Body of pancreas (tissue), 2 donors: ENCODE measurements around a stretch of chr7.

GRCh38 chr7:5332364-5333084 is 49.8 kb downstream of the SLC29A4 start:
- PRO-cap: no peak
- RAMPAGE, long total RNA, 2 experiments: no peak in any of the 2 experiments

- PRO-cap: no peak
- RAMPAGE, long total RNA, 2 experiments: start-site peak on the minus strand in 1 of 2 experiments, at chr7:5362022-5362029 at its widest, 23 reads per replicate
Observed at GRCh38 chr7:5361713-5362305, 61.8 kb downstream of the TNRC18 start.

- PRO-cap: no peak
- RAMPAGE, long total RNA, 2 experiments: start-site peak on the minus strand in 1 of 2 experiments, at chr7:5362715-5362831 at its widest, 43 reads per replicate
Observed at GRCh38 chr7:5362662-5363085, 61.0 kb downstream of the TNRC18 start.

GRCh38 chr7:5420398-5421406 is 2.9 kb downstream of the TNRC18 start:
- PRO-cap: unidirectional peak, plus-strand start at chr7:5421191
- RAMPAGE, long total RNA, 2 experiments: no peak in any of the 2 experiments

DNA sequence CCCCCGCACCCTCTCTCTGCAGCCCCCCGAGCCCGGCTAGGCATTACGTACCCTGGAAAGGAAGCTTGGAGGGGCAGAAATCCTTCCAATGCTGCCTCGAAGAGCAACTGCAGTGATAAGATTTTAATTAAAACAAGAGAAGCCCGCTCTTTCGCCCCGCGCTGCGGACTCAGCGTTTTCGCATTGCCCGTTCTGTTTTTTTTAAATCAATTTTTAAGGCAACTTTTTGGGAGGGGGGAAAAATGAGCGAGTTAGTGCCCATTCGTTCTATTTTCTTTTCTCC is 1.5 kb upstream of the TNRC18 start:
- PRO-cap: no peak
- RAMPAGE, long total RNA, 2 experiments: no peak in any of the 2 experiments

- PRO-cap: unidirectional peak, minus-strand start at chr7:5528841
- RAMPAGE, long total RNA, 2 experiments: no peak in any of the 2 experiments
Observed at GRCh38 chr7:5528798-5528927, 1.7 kb downstream of the ACTB start.

GRCh38 chr7:5552565-5553131 is 22.2 kb upstream of the ACTB start:
- PRO-cap: no peak
- RAMPAGE, long total RNA, 2 experiments: no peak in any of the 2 experiments

DNA sequence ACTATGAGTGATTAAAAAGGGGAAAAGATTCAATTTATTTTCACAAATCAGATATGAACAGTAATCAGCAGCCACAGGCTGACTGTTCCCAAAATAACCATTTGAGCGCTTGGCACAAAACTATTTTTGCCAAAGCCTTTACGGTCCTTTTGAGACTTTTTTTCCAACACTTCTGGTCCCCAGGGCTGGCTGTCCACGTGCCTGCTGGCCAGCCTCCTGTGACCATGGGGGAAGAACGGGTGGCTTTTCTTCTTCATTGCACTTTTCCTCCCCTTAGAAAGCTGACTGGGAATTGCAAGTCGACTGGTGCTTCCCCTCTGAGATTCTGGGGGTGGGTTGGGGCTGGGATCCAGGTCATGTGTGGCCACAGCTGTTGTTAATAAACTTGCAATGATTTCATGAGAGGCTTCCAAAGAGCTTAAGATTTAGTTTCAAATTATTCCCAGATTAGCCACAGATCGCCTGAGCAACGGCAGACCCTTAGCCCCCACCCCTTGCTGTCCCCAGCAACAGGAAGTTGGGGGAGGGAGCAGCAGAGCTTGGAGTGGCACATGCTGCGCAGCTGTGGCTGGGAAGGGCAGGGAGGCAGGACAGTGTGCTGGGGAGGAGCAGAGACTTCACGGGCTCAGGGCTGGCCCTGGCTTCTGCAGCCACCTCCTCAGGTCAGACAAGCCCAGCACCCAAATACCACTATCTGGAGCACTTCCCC is 41.5 kb downstream of the FSCN1 start:
- PRO-cap: no peak
- RAMPAGE, long total RNA, 2 experiments: no peak in any of the 2 experiments

GRCh38 chr7:6160045-6160707 is 55.4 kb downstream of the USP42 start:
- PRO-cap: no peak
- RAMPAGE, long total RNA, 2 experiments: no peak in any of the 2 experiments

- PRO-cap: no peak
- RAMPAGE, long total RNA, 2 experiments: no peak in any of the 2 experiments
Observed at GRCh38 chr7:6228891-6229379, 43.5 kb downstream of the CYTH3 start.

DNA sequence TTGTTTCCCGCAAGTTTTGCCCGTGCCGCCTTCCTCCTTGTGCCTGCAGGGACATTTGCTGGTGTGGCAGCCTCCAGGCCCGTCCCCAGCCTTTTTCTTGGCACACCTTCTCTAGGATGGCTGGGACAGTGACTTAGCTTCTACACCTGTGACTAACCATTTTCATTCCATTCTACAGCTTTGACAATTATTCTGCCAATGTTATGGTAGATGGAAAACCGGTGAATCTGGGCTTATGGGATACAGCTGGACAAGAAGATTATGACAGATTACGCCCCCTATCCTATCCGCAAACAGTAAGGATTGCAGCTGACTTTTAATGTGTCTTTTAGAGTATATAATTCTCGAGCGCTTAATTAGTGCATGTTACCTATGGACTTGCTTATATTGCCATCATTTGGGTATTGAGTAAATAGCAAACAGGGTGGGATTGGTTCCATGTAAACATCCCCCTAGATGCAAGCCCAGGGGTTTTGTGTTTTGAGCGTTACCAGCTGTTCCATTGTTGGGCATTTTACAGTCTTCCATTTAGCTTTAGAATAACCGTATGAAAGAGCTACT is 17.5 kb downstream of the RAC1 start:
- PRO-cap: no peak
- RAMPAGE, long total RNA, 2 experiments: no peak in any of the 2 experiments

GRCh38 chr7:6397990-6398522 is 23.7 kb downstream of the RAC1 start:
- PRO-cap: no peak
- RAMPAGE, long total RNA, 2 experiments: no peak in any of the 2 experiments

DNA sequence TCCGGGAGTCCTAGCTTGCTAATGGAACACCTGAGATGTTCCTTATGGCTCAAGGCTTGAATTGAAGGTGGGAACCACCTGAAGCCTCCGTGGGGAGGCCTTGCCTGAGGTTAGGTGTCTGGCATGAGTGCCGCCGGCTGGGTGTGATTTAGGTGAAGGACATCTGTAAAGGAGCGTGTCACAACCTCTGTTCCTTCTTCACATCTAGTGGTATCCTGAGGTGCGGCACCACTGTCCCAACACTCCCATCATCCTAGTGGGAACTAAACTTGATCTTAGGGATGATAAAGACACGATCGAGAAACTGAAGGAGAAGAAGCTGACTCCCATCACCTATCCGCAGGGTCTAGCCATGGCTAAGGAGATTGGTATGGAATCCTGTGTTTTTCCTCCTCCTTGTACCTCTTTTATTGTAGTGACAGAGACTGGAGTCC is 27.4 kb downstream of the RAC1 start:
- PRO-cap: no peak
- RAMPAGE, long total RNA, 2 experiments: start-site peak on the plus strand in 1 of 2 experiments, centred at position 281 of the sequence, 18 reads per replicate

DNA sequence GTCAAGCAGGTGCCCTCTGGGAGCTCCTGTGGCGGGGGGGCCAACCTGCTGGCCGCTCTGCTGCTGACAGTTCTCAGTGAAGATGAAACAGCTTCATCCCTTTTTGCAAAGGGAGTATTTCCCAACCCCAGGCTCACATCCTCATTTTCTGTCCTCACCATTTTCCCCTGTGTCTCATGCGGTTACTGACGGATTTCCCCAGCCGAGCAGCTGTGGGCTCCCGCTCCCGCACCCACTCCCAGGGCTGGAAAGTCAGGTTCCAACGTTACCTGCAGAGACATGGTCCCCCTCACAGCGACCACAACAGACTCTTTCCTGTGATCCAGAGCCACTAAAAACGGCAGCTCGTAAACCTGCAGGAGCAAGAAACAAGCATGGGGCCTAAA is 23.3 kb downstream of the DAGLB start:
- PRO-cap: no peak
- RAMPAGE, long total RNA, 2 experiments: no peak in any of the 2 experiments

DNA sequence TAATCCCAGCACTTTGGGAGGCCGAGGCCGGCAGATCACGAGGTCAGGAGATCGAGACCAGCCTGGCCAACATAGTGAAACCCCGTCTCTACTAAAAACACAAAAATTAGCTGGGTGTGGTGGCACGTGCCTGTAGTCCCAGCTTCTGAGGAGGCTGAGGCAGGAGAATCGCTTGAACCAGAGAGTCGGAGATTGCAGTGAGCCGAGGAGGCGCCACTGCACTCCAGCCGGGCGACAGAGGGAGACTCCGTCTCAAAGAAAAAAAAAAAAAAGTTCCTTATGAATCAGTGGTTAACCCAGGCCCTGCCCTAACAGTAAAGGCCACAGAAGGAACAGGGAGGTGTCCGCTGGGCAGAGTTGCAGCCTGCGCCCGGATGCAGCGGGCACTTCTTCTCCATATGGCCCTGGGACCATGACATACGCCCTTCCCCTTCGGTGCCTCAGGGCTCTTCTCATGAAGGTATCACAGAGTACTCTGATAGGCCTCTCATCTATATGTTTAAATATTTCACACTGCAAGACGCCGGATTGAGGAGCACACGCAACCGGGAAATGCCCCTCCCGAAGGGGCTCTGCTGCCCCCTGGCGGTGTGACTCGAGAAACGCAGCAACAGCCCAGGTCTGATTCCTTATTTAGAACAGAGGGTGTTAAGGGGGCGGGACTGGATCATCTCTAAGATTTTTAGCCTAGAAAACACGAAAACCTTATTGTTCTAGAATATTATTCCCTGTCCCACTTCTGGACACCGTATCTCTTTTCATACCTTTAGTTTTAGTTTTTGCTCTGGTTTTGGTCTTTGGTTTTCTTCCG is 12.3 kb downstream of the DAGLB start:
- PRO-cap: no peak
- RAMPAGE, long total RNA, 2 experiments: no peak in any of the 2 experiments

DNA sequence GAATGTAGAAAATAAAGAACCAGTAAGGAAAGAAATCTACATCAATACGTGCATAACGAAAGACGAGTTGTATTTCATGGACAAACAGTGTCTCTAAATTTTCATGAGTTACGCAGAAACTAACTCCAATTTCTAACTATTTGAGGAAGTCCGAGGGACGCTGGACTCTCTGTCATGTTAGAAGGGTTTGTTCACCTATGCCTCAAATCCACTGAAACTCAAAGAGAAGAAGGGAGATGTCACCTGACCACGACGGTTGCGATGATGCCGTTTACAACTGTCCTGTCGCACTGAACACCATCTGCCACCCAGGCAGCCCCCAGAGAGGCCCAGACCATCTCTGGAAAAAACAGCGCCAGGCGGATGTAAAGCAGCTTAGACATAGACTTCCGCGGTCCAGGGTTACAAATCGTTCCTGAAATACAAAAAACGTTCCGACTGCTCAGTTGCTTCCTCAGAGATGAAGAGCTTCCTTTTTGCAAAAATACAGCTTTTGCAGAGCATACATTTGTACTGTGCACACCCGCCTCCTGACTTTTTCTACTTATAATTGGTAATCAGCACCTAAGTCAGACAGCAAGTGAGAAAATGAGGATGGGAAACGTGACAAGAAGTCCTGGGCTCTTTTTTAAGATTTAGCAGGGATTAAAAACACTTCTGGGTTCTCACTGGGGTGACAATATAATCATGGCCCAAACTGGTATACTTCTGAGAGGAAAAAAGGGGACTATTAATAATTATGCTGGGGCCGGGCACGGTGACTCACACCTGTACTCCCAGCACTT is 11.4 kb downstream of the DAGLB start:
- PRO-cap: no peak
- RAMPAGE, long total RNA, 2 experiments: no peak in any of the 2 experiments

DNA sequence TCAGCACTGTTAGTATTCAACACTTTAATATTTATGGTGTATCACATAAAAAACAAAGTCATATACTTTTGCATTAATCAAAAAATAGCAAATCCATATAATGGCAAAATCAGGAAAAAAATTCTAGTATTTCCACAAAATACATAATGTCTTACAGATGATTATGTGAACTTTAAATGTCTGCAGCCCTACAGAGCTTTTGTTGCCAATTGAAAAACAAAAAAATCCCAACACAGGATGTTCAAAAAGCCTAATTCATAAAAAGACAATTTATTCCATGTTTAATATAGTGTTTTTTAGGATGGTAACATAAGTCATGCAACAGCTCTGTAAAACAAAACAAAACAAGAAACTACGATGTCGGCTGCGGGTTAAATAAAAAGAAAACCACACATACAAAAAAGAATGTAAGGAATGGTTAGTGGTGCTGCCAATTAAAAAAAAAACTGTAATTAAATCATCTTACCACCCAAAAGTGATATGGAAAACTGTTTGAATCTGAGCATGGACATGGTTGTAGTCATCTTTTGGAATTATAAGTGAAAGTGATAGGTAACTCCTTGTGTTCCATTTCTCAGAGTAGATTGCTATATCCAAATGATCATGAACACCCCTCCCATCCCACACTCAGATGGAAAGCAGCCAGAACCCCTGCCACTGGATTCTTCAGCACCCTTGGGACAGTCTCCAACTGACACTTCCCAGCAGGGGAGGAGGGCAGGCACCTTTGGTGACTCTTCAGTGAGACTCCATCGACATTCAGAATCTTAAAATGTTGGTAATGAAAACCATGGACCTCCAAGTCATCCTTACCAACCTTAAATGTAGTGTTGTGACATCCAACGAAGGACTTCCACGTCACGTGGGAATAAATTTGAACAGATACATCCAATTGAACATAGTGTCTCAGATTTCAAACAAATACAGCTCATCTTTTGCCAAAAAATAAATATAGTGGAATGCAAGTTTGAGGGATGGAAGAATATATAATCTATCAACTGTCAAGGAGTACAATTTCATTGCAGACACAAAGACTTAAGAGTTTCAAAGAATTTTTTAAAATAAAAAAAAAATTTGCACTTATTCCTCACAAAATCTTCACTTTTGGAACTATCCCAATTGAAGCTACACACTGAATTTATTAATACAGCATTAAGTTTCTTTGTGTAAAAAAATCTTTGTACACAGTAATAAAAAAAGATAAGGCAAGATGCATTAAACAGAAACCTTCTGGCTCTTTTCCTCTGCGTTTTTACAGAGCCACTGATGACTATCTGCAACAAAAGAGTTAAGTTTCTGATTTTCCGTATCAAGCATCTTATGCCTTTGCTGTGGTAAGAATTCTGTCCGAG is 14.5 kb upstream of the DAGLB start:
- PRO-cap: no peak
- RAMPAGE, long total RNA, 2 experiments: no peak in any of the 2 experiments

- PRO-cap: no peak
- RAMPAGE, long total RNA, 2 experiments: no peak in any of the 2 experiments
Observed at GRCh38 chr7:6604365-6605001, 10.9 kb upstream of the ZNF853 start.

DNA sequence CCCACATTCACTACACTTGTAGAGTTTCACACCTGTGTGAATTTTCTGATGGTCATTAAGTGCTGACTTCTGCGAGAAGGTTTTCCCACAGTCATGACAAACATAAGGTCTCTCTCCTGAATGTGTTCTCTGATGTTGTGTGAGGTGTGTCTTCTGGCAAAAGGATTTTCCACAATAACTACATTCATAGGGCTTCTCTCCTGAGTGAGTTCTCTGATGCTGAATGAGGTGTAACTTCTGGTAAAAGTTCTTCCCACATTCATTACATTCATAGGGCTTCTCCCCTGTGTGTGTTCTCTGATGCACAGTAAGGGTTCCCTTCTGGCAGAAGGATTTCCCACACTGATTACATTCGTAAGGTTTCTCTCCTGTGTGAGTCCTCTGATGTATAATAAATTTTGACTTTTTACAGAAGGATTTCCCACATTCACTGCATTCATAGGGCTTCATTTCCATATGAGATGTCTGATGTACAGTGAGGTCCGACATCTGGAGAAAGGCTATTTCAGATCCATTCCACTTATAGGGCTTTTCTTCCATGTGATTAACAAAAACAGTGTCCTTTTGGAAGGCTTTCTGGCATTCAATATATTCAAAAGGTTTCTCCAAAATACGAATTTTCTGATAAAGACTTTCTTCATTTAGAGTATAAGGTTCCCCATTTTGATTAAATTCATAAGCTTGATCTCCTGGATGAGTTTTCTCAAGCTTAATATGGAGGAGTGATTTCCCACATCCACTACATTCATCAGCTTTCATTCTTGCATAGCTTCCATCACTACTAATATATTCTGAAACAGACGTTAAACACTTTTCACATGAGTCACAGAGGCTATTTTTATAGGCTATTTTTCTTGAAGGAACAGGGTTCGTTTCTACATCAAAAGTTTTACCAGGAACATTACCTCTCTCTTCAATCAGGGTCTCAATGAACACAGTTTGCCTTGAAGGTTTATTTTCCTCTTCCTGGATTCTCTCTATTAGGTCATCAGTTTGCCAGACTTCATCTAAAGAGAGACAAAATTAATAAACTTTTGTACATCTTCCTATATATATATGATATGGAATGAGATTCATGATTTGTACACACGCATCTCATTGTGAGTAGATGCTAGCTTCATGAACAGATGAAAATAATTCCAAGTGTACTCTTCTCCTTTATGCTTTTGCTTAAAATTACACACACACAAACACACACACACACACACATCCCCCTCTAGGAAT is 14.6 kb downstream of the ZNF12 start:
- PRO-cap: no peak
- RAMPAGE, long total RNA, 2 experiments: no peak in any of the 2 experiments

DNA sequence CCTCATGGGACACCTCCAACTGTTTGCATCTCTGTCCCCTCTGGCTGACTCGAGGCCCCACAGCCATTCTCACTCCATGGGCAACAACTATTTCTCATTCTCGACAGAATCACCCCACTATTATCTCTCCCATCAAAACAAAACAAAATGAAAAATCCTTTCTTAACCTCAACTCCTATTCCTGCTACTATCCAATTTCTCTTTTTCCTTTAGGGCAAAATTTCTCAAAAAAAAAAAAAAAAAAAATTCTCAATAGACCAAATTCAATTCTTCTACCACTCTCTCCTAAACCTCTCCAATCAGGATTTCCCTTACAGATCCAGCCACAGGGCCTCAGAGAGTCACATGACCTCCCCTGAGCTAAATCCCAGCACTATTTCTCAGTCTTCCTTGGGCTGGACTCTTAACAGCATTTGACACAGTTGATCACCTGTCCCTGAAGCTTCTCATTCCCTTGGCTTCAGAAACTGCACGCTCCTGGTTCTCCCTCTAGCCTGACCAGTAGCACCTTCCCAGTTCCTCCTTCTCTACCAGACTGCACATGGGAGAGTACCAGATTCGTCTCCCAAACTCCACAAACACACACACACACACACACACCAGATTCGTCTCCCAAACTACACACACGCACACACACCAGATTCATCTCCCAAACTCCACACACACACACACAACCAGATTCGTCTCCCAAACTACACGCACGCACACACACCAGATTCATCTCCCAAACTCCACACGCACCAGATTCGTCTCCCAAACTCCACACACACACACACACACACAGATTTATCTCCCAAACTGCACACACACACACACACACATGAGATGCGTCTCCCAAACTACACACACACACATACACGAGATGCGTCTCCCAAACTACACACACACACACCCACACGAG is 4.8 kb downstream of the ZNF12 start:
- PRO-cap: no peak
- RAMPAGE, long total RNA, 2 experiments: start-site peak on the minus strand in 1 of 2 experiments, centred at position 376 of the sequence, 8 reads per replicate